SK-N-SH (cell line): Measurements from ENCODE around the gene PRRX2.

GRCh38 chr9:129639834-129640888, 1.8 kb downstream of the ASB6 start:
- RRBS, result no CpG with 5 or more reads among the region's 33 CpGs
CAGE:
- cytosol, long polyA plus RNA, result no peak
- long polyA plus RNA, result no peak
- nucleus, long polyA plus RNA, result no peak

DNA sequence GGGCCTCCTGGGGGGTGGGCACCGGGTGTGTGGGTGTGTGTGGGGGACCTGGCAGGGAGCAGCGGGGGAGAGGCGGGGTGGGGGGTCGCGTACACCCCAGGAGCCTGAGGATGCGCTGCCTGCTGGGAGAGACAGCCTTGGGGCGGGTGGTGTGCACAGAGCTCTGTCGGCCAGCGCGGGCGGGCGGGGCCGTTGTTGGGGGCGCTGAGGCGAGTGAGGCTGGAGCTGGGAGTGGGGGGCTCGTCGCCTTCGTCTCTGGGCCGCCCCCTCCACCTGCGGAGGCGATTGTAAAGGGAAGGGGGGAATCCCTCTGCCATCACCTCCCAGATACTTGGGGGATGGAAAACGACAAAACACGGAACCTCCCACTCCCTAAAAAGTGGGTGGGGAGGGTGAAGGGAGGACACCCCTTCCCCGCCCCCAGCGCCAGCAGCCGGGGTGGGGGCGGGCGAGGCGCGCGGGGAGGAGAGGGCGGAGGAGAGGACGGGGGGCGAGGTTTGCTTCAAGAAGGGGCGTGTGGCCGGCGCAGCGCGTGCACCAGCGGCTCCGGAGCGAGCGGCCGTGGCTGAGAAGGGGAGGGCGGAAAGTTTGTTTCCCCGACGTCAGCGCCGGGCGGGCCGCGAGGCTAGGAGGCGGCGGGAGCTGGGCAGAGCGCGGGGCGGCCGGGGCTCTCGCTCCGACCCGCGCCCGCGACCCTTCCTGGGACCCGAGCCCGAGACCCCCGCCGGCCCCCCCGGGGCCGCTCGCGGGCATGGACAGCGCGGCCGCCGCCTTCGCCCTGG, at the start of gene PRRX2:
PRRX2 (plus strand) TSS at position 531 of the 782 bp plus-strand sequence.
- RRBS, result 3% methylated on average over 46 of the region's 77 CpGs
CAGE:
- cytosol, long polyA plus RNA, result no peak
- long polyA plus RNA, result no peak
- nucleus, long polyA plus RNA, result no peak

DNA sequence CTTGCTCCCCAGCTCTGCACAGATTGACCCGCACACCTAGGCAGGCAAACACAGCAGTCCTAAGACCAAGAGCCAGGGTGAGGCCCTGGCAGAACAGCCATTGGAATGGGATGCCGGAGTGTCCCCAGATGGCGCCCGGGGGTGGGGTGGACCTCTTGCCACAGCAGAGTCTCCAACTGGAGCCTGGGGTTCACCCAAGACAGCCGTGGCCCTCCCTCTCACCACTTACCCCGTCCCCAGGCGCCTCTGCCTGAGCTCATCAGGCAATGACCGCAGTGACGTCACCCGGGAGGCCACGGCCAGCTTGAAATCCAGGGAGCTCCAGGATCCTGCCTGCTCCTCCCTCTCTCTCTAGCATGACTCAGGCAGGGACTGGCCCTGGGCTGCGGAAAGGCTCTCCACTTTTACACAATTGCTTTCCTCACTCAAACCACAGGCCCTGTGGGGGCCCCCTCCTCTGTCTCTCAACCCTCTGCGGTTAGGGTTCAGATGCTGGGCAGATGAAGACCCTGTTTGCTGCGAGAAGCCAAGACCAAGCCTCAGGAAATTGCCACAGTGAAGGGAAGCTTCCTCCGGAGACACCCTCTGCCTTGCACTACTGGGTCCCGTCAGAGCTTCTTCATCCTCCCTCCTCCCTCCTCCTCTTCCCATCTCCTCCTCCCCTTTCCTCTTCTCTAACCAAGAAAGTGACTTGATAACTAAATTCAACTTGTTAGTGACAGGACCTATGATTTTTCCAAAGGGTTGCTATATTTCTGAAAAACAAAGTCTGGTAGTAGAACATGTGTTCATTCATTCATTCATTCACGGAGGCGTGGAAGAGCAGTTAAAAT, 24.4 kb upstream of the PTGES start:
- RRBS, result no CpG with 5 or more reads among the region's 18 CpGs
CAGE:
- cytosol, long polyA plus RNA, result no peak
- long polyA plus RNA, result no peak
- nucleus, long polyA plus RNA, result no peak

- RRBS, result no CpG with 5 or more reads among the region's 22 CpGs
CAGE:
- cytosol, long polyA plus RNA, result no peak
- long polyA plus RNA, result no peak
- nucleus, long polyA plus RNA, result no peak
Measured at GRCh38 chr9:129886823-129887745, 51.8 kb downstream of the USP20 start.

- RRBS, result no CpG with 5 or more reads among the region's 3 CpGs
CAGE:
- cytosol, long polyA plus RNA, result no peak
- long polyA plus RNA, result no peak
- nucleus, long polyA plus RNA, result no peak
Measured at GRCh38 chr9:129930521-129931243, 95.4 kb downstream of the USP20 start.

- RRBS, result no CpG with 5 or more reads among the region's 3 CpGs
CAGE:
- cytosol, long polyA plus RNA, result no peak
- long polyA plus RNA, result no peak
- nucleus, long polyA plus RNA, result no peak
Measured at GRCh38 chr9:129946553-129946986, 96.4 kb downstream of the FNBP1 start.

DNA sequence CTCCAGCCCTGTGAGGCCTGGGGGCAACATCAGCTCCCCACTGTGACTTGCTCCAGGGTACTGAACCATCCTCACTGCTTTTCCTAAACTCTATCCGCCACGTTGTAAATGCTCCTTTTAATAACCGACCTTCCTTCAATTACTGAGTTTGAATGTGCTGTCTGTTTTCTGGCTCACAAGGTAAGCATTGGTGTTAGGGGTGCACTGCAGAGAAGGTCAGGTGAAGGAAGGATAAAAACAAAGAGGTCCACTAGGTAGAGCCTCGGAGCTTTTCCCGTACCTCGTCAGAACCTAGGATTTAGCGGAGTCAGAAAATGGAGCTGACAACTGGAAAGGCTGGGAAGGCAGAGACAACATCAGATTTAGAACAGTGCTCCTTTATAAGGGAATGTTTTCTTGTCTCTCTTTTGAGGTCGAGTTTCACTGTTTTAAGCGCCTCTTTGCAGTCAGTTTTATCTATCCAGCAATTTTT, 80.7 kb downstream of the FNBP1 start:
- RRBS, result no CpG with 5 or more reads among the region's 9 CpGs
CAGE:
- cytosol, long polyA plus RNA, result no peak
- long polyA plus RNA, result no peak
- nucleus, long polyA plus RNA, result no peak

GRCh38 chr9:130027995-130028372, 15.0 kb downstream of the FNBP1 start:
- RRBS, result no CpG with 5 or more reads among the region's 2 CpGs
CAGE:
- cytosol, long polyA plus RNA, result no peak
- long polyA plus RNA, result no peak
- nucleus, long polyA plus RNA, result no peak

GRCh38 chr9:130173034-130174112, 1.2 kb downstream of the NCS1 start:
- RRBS, result 6% methylated on average over 10 of the region's 47 CpGs
CAGE:
- cytosol, long polyA plus RNA, result no peak
- long polyA plus RNA, result no peak
- nucleus, long polyA plus RNA, result no peak

- RRBS, result 94% methylated on average over 2 of the region's 13 CpGs
CAGE:
- cytosol, long polyA plus RNA, result no peak
- long polyA plus RNA, result no peak
- nucleus, long polyA plus RNA, result no peak
Measured at GRCh38 chr9:130174824-130175439, 2.7 kb downstream of the NCS1 start.

GRCh38 chr9:130187017-130187802, 15.0 kb downstream of the NCS1 start:
- RRBS, result no CpG with 5 or more reads among the region's 25 CpGs
CAGE:
- cytosol, long polyA plus RNA, result no peak
- long polyA plus RNA, result no peak
- nucleus, long polyA plus RNA, result no peak

DNA sequence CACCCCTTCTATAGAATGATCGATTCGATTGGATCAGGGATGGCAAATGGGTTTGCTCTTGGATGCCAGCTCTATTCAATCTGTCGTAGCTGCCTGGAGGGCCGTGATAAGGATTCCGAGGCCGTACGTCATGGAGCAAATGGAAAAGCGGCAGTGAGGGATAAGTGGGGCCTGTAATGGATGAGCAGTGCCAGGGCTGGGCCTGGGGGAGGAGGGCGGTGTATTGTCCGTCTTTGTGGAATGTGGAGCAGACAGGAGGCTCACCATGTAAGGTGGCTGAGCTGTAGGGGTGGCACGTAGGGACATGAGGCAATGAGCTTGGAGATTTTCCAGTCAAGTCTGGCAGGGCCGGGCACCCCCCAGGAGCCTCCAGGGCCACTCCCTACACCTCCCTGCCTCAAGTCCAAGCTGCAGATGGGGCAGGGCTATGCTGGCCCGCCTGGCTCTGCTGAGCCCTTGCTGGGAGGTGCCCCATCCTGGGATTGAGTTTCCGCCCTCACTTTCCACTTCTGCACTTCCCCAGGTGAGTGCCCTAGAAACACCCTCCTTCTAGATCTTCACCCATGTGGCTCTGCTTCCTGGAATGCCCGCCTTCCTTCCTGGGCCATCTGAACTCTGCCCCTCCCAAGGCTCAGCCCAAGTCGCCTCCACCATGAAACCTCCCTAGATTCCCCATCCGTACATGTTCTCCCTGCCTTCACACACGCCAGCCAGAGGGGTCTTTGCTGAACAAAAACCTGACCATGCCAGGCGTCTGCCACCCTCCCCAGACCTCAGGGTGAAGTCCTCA, 29.3 kb downstream of the NCS1 start:
- RRBS, result no CpG with 5 or more reads among the region's 19 CpGs
CAGE:
- cytosol, long polyA plus RNA, result no peak
- long polyA plus RNA, result no peak
- nucleus, long polyA plus RNA, result no peak

- RRBS, result no CpG with 5 or more reads among the region's 31 CpGs
CAGE:
- cytosol, long polyA plus RNA, result no peak
- long polyA plus RNA, result no peak
- nucleus, long polyA plus RNA, result no peak
Measured at GRCh38 chr9:130320648-130321545, 55.3 kb downstream of the HMCN2 start.

DNA sequence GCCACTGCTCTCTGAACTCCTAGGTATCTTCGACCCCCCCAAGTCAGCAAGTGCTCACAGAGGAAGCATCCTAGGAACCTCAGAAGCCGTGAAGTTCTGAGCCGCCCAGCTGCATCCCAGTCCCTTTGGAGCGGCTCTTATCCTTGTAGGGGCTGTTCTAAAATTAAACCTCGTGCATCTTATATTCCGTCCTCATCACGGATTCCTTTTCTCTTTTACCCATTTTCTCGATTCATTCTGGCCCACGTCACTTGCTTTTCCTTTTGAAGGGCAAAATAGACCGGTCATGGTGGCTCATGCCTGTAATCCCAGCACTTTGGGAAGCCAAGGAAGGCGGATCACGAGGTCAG, 65.0 kb downstream of the HMCN2 start:
- RRBS, result no CpG with 5 or more reads among the region's 12 CpGs
CAGE:
- cytosol, long polyA plus RNA, result no peak
- long polyA plus RNA, result no peak
- nucleus, long polyA plus RNA, result no peak

- RRBS, result 81% methylated on average over 2 of the region's 21 CpGs
CAGE:
- cytosol, long polyA plus RNA, result no peak
- long polyA plus RNA, result no peak
- nucleus, long polyA plus RNA, result no peak
Measured at GRCh38 chr9:130394647-130395407, 49.9 kb upstream of the ASS1 start.

GRCh38 chr9:130432310-130432851, 12.4 kb upstream of the ASS1 start:
- RRBS, result 79% methylated on average over 3 of the region's 16 CpGs
CAGE:
- cytosol, long polyA plus RNA, result no peak
- long polyA plus RNA, result no peak
- nucleus, long polyA plus RNA, result no peak

DNA sequence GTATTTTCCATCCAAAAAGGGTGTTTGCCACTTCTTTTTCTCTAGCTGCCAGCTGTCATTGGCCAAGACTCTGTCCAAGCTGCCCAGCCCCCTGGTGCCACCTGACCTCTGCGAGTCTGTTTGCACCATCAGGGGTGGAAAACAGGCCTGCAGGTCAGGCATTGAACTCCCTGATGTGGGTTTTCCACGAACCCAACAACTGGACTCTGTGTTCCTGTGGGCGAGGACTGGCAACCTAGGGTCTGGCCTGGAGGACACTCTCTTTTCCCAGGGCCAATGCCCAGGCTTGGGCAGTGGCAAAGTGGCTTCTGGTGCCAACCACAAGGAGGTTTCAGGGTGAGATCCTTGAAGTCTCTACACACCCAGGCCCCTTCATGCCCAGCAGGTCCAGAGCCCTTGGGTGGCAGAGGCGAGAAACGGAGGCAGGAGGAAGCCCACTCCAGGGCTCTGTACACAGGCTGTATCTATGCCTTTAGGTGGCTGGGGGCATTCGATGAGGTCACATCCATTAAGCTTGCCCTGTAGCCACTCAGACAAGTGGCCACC, 6.1 kb upstream of the ASS1 start:
- RRBS, result no CpG with 5 or more reads among the region's 6 CpGs
CAGE:
- cytosol, long polyA plus RNA, result no peak
- long polyA plus RNA, result no peak
- nucleus, long polyA plus RNA, result no peak

- RRBS, result no CpG with 5 or more reads among the region's 15 CpGs
CAGE:
- cytosol, long polyA plus RNA, result no peak
- long polyA plus RNA, result no peak
- nucleus, long polyA plus RNA, result no peak
Measured at GRCh38 chr9:130445530-130446075, 842 bp downstream of the ASS1 start.

DNA sequence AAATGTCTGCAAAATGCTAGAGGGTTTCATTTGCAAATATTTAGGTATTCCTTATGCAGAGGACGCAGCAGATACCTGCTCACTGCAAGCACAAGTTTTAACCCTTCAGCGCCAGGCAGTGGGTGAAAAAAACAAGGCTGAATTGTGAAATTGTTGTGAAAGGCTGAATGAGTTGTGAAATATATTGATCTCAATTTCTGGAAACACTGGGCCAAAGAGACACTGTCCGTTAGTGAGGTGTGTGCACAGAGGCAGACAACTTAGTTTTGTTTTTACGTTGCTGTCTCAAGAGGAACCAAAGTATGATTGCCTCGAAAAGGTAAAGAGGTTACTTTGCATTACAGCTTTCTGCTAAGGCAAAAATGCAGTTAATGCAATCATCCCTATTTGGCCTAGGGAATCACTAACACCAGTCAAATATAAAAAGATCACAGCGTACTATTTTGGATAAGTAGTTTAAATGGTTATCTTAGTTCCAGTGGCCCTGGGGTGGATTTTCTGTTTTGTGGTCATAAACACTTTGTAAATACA, 18.9 kb downstream of the FUBP3 start:
- RRBS, result no CpG with 5 or more reads among the region's 6 CpGs
CAGE:
- cytosol, long polyA plus RNA, result no peak
- long polyA plus RNA, result no peak
- nucleus, long polyA plus RNA, result no peak

GRCh38 chr9:130623437-130624349, 40.7 kb upstream of the PRDM12 start:
- RRBS, result 93% methylated on average over 5 of the region's 12 CpGs
CAGE:
- cytosol, long polyA plus RNA, result no peak
- long polyA plus RNA, result no peak
- nucleus, long polyA plus RNA, result no peak